MCF 10A (cell line): Measurements from ENCODE around the genes SSTR4, CST8 and CST9.

DNA sequence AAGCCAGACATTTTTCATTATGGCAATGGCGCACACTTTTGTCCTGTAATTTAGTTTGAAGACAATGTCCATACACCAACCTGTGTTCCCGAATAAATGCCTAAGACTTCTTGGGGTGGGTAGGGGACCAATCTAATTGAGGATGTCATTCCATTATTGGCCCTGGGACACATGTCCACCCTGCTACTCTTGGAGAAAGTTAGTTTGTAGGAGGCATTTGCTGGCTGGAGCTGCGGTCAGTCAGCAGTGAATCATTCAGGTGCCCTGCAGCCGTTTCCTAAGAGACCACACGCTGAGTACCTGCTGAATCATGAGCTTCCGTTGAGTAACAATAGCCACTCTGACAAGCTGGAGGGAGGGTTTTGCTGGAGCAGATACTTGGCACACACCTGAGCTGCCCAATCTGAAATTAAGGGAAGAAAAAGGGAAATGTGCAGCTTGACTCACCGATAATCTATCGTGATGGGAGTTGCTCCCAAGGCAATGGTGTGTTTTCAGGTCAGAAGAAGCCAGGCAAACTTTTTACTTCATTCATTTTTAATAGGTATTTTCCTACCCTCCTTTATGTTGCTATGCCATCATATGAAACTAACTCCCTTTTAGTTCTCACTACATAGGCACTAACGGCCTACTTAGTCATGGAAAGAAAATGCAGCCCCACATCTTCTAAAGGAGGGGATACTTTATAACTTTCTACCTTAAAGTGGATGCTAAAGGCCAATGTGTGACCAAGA lies 194.1 kb downstream of the FOXA2 start:
- PRO-cap = no peak
- RRBS = no CpG with 5 or more reads among the region's 9 CpGs

GRCh38 chr20:22513584-22513874 lies 70.8 kb downstream of the FOXA2 start:
- PRO-cap = no peak
- RRBS = no CpG with 5 or more reads among the region's 4 CpGs

- PRO-cap = no peak
- RRBS = no CpG with 5 or more reads among the region's 12 CpGs
These were observed 8.1 kb downstream of the FOXA2 start for GRCh38 chr20:22576250-22576697.

DNA sequence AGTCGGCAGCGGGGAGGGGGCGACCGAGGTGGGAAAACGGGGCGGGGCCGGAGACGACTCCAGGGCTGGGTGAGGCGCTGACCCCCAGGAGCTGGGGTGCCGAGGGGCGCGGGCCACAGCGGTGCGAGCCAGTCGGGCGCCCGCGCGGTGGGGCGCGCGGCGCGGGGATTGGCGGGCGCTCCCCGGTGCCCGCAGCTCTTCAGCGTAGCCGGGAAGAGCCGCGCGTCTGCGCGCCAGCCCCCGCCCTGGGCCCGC lies at the start of gene SSTR4:
TSS of gene SSTR4 (plus strand) at position 151 of the 255 bp plus-strand sequence.
- PRO-cap = no peak
- RRBS = 53% methylated on average over 6 of the region's 37 CpGs

DNA sequence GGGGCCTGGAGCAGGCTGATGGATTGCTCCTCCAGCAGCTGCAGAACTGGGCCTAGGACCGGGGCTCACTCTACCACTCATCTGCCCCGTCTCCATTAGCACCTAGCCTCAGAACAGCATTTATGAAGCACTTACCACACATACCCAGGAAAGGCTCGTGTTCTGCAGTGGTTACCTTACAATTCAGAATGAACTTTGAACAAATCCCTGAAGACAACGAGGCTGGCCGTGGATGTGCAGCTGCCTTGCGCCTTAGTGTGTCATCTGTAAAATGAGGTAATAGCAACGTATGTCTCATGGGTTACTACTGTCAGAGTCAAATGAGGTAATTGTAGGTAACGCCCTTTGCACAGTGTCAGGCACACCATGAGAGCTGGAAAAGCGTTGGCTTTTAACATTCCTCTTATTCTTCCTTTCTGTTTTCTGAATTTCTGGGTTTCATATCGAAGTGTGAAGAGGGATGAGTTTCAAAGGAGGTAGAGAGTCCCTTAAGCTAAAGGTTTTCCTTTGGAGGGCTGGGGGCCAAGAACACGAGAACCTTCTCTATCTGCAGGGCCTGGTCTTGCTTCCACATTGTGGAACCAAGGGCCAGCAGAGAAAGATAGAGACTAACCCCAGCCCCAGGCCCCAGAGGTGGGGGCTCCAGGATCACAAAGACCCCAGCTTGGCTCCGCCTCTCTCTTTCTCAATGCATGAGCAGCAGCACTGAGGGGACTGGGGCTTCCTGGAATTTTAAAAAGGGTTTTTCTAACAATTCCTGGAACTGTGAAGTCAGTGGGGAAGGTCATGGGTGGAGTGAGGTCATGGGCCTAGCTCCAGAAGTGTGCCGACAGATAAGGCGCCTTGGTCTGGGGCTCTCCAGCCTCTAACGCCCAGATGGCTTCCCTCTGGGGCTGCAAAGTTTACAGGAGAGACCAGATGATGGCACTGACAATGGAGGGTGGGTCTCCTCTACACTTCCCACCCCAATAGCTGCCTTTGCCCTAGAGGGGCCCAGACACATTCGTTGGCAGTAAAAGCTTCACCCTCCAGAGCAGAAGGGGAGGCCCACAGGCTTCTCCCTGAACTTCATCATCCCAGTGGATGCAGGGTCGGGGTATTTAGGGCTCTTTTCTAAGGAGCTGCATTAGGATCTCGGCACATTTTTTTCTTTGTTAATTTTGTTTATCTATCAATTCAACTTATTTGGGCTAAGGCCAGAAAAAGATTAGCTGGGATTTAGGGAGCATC lies 46.7 kb upstream of the CD93 start:
- PRO-cap = no peak
- RRBS = 94% methylated on average over 1 of the region's 18 CpGs

GRCh38 chr20:23148729-23149996 lies 63.0 kb upstream of the CD93 start:
- PRO-cap = no peak
- RRBS = no CpG with 5 or more reads among the region's 14 CpGs

- PRO-cap = no peak
- RRBS = no CpG with 5 or more reads among the region's 12 CpGs
These were observed 76.0 kb upstream of the CD93 start for GRCh38 chr20:23161935-23162618.

DNA sequence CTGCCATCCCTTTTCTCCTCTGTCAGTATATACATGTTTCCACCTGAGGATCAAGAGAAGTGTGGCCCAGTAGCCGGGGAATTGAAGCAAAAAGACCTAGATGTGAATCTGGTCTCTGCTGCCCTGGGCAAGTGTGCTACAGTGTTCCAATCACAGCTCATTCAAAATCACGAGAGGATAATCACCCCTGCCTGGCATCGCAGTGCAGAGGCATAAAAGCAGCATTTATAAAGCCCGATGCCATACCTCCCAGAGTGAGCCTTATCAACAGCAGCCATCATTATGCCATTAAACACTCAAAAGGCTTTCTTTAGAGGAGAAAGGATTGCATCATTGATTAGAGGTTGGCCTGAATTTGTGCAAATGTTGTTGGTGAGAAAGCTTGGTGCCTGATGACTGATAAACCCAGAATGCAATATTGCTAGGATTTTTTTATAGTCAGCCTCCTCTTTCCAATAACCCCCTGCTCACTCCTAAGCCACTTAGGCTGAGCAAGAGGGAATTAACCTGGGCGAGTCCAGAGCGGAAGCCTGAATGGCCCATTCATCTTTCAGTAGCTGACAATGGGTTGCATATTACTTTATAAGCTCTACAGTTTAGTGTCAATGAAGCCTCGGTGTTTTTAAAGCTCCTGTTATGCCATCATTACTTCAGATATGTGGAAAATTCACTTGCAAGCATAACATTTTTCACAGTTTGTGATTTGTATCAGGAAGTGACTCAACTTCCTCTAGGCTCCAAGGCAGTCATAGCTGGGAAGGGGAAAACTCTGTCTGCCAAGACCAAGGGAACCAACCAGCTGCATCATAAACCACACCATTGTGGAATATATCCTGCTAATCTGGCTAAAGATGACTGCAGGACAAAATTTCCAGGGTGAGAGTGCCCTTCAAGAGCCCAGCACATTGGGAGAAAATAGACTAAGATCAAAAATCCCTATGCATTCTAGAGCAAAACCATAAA lies 92.4 kb upstream of the NXT1 start:
- PRO-cap = bidirectional peak, plus-strand start at position 373 of the sequence, minus-strand start at position 284 of the sequence
- RRBS = no CpG with 5 or more reads among the region's 7 CpGs

DNA sequence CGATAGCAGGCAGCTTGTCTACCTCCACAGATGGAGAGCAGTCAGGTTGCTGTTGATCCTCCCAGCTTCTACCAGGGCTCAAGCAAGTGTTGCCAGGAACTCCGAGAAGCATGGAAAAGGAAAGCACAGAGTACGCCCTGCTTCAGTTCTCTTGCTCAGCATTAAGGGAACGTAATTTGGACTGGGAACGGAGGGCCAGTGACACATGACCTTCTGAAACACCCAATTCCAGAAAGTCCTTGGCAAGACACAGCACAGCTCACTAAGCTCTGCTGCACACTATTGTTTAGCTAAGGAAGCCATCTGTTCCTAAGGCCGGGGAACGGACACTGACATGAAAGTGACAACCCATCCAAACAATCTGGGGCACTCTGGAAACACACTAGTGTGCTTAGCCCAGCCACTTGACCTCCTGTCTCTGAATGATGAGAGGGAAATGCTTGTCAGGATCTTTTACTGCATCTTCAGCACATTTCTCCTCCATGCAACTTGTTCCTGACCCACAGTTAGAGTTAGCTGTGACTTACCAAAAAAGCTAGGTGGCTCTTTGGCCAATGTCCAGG lies 56.9 kb upstream of the NXT1 start:
- PRO-cap = no peak
- RRBS = no CpG with 5 or more reads among the region's 7 CpGs

DNA sequence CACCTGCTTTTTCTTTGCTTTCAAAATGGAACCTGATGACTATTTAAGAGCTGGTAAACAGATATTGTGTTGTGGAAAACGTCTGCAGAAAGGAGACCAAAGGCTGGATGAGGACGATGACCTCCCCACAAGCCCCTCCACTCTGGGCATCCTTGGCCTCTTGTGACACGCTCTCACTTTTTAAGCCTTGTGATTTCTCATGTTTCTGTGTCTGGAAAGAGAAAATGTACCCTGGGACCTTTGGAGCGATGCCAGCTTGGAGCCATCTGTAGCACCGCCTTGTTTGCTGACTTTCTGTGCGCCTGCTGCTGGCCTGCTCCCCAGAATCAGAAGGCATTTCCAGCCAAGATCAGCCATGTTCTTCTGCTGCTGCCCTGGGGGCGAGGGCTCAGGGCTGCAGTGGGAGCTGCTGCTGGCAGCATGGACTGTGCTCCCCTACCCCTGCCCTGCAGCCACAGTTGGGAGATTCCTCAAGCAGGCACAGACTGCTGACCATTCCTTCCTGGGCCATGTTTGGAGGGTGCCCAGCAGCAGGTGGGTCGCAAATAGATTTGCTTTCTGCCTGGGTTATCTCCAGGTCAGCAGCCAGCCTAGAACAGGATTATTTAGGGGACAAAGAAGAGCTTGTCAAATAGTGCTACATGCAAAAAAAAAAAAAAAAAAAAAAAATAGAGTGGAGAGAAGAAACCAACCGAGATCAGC lies 3.4 kb upstream of the CSTL1 start:
- PRO-cap = no peak
- RRBS = no CpG with 5 or more reads among the region's 9 CpGs

DNA sequence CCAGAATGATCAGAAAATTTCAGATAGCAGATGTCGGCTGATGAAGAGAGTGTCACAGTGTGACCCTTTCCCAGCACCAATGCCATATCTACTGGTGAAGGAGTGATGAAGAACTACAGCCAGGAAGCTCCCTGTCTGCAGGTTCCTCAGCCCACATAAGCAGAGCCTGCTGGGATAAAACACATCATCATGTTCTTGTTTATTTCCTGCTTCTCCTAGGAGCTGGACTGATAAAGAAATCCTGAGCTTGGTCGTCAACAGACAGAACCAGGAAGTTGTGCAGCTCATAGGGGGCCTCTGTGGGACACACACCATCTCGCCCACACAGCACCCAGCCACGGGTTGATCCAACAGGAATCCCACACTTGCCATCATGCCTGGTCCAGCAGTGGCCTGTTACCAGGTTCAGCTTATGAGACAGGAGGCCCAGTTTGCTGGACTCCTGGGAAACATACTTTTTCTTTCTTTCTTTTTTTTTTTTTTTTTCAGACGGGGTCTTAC lies 2.8 kb upstream of the CSTL1 start:
- PRO-cap = no peak
- RRBS = no CpG with 5 or more reads among the region's 5 CpGs

DNA sequence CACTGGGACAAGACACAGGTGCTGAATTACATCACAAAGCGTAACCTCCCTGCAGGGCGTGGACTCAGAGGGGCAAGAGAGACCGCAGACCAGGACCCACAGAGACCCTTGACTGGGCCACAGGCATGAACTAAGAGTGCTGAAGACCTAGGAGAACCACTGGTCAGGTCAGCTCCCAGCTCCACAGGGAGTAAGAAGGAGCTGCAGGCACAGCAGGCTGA lies at the start of gene CST8:
TSS of gene CST8 (plus strand) at position 101 of the 221 bp plus-strand sequence.
- PRO-cap = no peak
- RRBS = no CpG with 5 or more reads among the region's 3 CpGs

- PRO-cap = no peak
- RRBS = no CpG with 5 or more reads among the region's 2 CpGs
These were observed 224 bp downstream of the CST8 start for GRCh38 chr20:23491238-23491444.

- PRO-cap = no peak
- RRBS = no CpG with 5 or more reads among the region's 7 CpGs
These were observed at the start of gene CST9 for GRCh38 chr20:23605748-23606258. TSS of gene CST9 (minus strand) at chr20:23605917.

GRCh38 chr20:23633440-23634290 lies 4.1 kb downstream of the CST3 start:
- PRO-cap = no peak
- RRBS = no CpG with 5 or more reads among the region's 15 CpGs

- PRO-cap = no peak
- RRBS = no CpG with 5 or more reads among the region's 10 CpGs
These were observed 2.7 kb downstream of the CST3 start for GRCh38 chr20:23634947-23635611.

DNA sequence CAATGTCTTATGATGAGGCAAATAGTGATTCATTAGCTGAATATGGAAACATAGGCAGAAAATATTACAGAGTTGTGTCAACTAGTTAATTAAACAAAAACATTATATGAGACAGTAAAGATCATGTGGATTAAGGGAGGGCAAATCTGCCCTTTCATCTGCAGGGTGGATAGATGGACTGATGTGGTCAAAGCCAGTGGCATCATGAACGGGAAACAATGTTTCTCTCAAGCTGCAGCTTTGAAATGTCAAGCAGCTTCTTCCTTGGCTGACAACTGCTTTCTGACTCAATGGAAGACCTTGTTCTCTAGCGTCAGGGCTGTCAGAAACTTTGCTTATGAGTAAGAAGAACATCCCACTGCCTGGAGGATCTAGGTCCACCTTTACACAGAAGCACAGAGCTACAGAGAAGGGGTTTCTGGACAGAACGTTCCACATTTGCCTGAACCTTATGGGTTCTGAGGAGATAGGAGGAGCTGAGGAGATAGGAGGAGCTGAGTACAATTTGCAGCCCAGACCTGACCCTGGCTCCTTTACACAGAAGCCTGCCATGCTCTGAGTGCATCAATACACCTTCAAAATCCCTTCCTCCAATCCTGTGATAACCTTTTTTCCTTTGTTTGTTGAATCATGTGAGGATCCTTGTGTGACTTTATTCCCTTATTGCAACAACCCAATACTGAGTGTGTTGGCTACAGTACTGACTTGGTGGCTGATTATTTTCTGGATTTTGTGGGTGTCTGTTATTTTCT lies 6.0 kb downstream of the CST5 start:
- PRO-cap = no peak
- RRBS = no CpG with 5 or more reads among the region's 3 CpGs

DNA sequence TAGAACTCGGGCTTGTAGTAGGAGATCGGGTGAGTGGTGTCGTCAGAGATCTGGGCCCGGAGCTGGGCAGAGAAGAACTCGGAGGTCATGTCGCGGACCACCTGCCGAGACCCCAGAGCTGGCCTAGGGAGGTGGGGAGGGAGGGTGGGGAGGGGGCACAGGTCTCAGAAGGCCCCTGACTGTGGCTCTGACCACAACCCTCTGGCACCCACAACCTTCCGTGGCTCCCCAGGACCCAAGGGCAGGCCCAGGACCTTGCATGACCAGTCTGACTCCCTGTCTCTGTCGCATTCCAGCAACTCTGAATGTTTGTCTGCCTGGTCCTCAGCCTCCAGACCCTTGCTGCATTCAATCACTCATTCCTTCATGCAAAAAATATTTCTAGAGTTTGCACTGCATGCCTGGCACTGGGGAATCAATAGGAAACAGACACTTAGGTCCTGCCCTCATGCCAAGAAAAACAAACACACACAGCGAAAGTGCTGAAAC lies 2.0 kb downstream of the GGTLC1 start:
- PRO-cap = no peak
- RRBS = no CpG with 5 or more reads among the region's 11 CpGs

DNA sequence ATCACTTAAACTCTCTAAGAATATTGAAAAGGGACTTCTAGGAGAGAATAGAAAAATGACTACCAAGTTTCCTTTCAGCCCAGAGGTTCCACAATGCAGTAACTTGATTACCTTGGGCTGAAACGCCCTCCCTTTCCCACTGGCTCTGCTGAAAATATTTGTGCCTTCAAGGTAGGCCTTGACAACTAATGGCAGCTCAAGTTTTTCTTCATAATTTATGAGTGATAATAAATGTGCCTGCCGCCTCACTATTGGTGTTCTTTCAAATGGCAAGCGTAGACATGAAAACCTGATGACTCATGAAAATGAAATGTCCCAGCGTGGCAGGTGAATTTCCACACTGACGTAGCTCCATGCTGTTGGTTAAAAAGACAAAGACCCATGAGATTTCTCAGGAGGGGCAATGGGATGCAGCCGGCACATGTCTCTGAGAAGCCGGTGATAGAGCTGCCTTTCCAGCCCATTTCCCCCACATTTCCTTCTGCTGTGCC lies 107.2 kb upstream of the GGTLC1 start:
- PRO-cap = no peak
- RRBS = no CpG with 5 or more reads among the region's 7 CpGs

- PRO-cap = no peak
- RRBS = no CpG with 5 or more reads among the region's 17 CpGs
These were observed 120.5 kb upstream of the GGTLC1 start for GRCh38 chr20:24108867-24109595.